Right atrium auricular region (tissue), 2 donors: ENCODE data around the genes DDX60 and SH3RF1.

GRCh38 chr4:168257904-168258194 is 60.7 kb downstream of the DDX60 start:
- PRO-cap = unidirectional peak, plus-strand start at chr4:168258055
- RAMPAGE, long total RNA, 2 experiments = no peak in any of the 2 experiments

DNA sequence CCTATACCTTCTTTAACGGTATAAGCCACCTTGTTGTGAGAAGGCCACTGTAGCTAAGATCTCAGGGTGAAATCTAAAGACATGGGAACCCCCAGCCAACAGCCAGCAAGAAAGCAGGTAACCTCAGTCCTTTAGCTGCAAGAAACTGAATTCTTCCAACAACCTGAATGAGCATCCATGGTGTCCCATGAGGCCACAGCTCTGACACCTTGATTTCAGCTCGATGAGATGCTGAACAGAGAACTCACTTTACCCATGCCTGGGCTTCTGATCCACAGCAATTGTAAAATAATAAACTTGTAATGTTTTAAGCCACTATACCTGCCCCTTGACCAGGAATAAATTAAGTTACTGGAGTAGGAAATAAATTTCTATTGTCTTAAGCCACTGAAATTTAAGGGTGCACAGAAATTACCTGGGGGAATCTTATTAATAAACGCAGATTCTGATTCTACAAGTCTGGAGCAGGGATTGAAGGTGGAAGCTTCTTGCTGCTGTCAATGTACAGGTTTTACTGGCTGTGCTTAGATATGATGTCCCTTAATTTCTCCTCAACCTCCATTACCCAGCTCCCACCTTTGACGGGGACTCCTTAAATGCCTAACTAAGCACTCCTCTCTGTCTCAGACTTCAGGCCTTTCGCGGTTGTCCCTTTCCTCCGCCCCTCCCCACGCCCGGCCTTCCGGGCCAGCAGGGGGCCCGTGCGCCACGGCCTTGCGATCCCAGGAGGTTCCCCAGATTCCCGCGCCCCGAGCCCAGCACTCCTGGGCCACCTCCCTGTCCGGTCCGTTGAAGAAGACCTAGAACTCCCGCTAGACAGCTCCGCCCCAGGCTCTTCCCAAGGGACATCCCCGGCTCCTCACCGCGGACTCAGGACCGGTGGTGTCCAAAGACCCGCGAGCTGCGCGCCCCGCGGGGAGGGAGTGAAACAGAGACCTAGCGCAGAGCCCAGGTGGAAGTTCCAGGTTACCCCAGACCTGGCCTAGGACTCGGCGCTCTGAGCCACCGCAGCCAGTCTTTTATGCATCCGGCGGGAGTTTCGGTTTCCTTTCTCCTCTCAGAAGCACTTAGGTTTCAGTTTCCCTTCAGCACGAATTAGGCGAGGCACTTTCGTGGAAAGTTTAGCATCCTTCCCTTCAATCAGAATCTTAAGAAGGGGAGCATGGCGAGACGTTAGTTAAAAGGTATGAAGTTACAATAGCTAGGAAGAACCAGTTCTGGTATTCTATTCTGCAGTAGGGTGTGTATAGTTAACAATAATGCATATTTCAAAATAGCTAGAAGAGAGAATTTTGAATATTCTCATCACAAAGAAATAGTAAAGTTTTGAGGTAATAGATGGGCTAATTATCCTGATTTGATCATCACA is at the start of gene DDX60:
Gene DDX60, minus strand, starts transcription at position 994 of the 1,369 bp plus-strand sequence.
- PRO-cap = bidirectional peak, plus-strand start at position 680 of the sequence, minus-strand start at position 751 of the sequence; bidirectional peak, plus-strand start at position 1,139 of the sequence, minus-strand start at position 1,023 of the sequence
- RAMPAGE, long total RNA, 2 experiments = start-site peak on the minus strand in 2 of 2 experiments, centred at positions 1,024 to 1,042 of the sequence, 45 to 52 reads per replicate

GRCh38 chr4:168408616-168409024 is 71.7 kb downstream of the DDX60L start:
- PRO-cap = unidirectional peak, minus-strand start at chr4:168408747
- RAMPAGE, long total RNA, 2 experiments = no peak in any of the 2 experiments

DNA sequence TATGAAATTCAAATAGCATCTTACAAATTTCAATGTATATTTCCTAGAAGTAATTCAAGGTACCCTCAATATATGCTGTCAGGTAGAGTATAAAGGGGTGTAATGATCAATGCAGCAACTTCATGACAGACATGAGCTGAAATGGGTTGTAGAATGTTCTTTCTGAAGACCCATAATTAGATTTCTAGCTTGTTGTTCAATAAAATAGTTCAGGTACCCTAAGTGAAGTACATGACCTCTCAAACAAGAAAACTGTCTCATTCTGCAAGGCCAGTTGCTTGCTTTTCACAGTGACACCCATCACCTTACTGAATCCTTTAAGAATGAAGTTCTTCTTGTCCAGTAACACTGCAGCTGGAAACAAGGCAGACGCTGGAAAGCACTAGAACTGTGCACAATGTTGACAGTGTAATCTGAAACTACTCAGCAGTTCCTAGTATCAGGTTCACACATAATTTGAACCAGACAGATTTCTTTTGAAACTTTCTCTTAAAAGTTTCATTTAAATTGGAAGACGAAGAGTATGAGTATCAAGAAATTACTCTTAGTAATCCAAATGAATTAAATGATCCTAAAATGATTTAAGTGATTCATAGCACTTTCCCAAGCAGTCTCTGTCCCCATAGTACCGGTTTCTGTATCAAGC is 63.3 kb downstream of the PALLD start:
- PRO-cap = no peak
- RAMPAGE, long total RNA, 2 experiments = no peak in any of the 2 experiments

DNA sequence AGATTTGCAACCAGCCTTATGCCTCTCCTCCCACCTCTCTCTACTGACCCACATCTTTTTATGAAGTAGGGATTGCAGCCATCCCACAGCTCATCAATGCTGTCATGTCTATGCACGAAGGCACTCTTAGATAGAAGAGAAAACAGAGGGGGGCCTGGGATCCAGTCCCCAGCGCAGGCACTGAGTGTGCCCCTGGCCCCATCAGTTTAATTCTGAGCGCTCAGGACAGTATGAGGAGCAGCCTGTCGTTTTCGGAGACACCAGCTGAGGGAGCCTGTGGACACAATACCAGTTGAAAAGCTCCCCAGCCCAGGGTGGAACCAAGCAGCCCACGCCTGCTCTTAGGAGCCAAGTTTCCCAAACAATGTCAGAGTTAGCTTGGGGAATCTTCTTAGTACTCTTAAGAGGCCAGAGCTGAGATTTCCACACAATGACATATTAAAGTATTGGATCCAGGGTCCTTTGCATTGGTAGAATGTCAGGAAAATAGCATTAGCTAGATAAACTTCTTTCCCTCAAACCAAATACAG is 88.7 kb downstream of the PALLD start:
- PRO-cap = unidirectional peak, plus-strand start at position 370 of the sequence
- RAMPAGE, long total RNA, 2 experiments = no peak in any of the 2 experiments

DNA sequence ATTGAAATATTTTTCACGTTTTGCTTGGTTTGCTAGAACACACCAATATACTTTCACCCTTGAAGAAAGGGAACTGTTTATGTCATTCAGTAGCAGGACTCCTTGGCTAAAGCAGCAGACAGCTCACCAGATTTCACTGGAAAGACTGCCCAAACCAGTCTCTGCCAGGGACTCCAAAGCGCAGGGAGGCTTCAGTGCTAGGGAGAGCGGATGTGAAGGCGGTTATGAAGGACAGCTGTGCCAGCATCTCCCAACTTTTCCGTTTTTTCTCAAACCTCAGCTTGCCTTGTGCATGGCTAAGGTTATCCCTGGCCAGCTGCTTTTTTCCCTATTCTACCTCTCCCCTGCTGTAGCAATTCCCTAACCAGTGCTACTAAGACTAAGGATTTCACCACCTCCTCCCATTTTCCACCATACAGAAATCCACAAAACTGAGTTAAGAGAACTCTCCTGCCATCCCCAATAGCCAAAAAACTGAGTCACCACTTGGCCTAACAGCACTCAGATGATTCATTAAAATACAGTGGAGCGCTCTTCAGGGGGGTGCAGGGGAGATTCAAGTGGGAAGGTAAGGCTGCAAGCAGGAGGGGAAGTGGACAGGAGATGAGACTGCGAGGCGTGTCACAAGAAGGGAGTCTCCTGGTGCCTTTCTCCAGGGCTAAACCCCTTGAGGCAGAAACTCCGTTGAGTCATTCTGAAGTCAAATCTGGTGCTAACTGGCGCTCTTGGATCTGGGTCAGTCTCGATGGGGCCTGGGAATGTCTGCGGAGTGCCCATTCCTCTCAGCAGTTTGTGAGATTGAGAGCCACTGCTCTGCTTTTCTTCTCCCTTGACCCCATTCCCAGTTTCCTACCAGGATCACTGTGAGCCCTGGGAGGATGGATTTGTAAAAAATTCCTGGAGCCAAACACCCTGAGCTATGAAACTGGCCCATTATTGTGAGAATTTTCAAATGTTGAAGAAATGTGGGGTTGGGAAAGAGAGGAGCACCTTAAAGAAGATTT is 90.8 kb downstream of the PALLD start:
- PRO-cap = unidirectional peak, plus-strand start at position 194 of the sequence; unidirectional peak, plus-strand start at position 204 of the sequence; unidirectional peak, plus-strand start at position 739 of the sequence
- RAMPAGE, long total RNA, 2 experiments = no peak in any of the 2 experiments

- PRO-cap = no peak
- RAMPAGE, long total RNA, 2 experiments = no peak in any of the 2 experiments
Observed at GRCh38 chr4:168630788-168631292, 134.0 kb downstream of the PALLD start.

GRCh38 chr4:168839614-168840125 is 170.4 kb downstream of the CBR4 start:
- PRO-cap = no peak
- RAMPAGE, long total RNA, 2 experiments = no peak in any of the 2 experiments

DNA sequence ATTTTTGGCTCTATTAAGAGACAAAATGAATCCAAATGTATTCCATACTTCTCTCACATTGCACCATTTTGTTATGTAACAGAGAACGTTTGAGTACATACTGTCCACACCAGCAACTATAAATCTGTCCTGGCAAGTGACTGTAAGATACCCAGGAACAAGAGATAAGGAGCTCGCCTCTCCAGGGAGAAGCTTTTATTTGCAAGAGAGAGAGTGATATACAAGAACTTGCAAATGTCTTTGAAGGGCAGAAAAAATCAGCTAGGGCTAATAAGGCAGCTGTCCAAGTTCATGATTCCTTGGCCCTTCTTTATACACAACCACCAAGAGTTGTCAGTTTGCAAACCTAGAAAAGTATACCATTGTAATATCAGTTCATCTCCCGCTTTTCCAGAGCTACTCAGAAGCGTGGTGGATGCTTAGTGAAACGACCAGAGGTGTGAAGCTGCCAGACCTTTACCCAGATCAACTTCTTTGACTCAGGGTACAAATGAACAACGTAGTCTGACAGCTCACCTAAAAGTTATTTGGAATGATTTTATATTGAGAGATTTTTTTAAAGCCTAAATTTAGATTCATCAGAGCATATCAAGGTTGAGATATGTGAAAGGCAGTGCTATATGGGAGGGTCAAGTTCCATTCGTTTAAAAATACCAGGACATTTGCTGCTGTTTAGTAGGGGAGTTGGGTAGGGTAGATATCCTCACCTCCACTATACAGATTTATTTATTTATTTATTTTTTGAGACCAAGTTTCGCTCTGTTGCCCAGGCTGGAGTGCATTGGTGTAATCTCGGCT is 169.7 kb downstream of the CBR4 start:
- PRO-cap = bidirectional peak, plus-strand start at position 425 of the sequence, minus-strand start at position 441 of the sequence
- RAMPAGE, long total RNA, 2 experiments = no peak in any of the 2 experiments

DNA sequence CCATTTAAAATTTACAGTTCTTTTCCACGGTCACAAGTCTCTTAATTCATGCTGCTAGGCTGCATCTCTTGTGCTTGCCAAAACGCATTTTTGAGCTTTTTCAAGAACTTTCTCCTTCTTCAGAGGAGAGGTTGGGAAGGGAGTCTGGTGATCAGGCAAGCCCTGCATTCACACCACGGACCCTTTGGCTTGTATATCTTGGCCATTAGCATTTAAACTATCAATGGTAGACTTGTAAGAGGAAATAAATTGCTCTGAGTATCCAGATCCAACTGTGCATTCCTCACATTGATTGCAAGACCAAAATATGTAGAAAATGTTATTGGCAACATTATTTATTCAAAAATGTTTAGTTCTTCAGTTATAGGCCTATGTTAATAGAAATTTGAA is 144.8 kb downstream of the CBR4 start:
- PRO-cap = no peak
- RAMPAGE, long total RNA, 2 experiments = no peak in any of the 2 experiments

DNA sequence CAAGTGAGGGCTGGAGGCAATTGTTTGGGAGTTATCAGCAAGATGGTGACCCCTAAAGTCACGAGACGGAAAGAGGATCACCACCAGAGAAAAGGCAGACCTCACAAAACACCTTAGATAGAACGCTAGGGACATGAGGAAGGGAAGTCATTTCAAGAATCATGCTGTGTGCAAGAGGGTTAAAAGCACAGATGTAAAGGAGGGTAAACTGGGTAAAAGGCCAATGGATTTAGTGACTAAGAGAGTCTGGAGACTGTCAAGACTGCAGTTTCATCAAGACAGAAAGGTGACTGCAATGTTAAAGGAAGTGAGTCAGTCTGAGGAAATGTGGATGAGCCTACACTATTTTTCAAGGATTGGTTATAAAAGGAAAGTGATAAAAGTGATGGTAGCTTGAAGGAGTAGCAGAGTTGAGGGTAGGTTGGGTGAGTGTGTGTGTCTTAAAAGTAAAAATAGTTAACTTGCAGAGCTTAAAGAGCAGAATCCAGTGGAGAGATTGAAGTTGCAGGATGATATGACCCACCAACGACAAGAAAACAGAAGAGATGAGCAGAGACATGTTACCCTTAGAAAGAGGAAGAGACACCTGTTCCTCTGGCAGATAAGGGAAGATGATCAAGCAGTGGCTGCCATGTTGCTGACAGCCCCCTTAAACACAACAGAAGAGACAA is 45.3 kb downstream of the SH3RF1 start:
- PRO-cap = no peak
- RAMPAGE, long total RNA, 2 experiments = no peak in any of the 2 experiments

- PRO-cap = no peak
- RAMPAGE, long total RNA, 2 experiments = no peak in any of the 2 experiments
Observed at GRCh38 chr4:169251930-169252252, 18.9 kb downstream of the SH3RF1 start.

- PRO-cap = no peak
- RAMPAGE, long total RNA, 2 experiments = no peak in any of the 2 experiments
Observed at GRCh38 chr4:169263326-169264367, 7.1 kb downstream of the SH3RF1 start.

DNA sequence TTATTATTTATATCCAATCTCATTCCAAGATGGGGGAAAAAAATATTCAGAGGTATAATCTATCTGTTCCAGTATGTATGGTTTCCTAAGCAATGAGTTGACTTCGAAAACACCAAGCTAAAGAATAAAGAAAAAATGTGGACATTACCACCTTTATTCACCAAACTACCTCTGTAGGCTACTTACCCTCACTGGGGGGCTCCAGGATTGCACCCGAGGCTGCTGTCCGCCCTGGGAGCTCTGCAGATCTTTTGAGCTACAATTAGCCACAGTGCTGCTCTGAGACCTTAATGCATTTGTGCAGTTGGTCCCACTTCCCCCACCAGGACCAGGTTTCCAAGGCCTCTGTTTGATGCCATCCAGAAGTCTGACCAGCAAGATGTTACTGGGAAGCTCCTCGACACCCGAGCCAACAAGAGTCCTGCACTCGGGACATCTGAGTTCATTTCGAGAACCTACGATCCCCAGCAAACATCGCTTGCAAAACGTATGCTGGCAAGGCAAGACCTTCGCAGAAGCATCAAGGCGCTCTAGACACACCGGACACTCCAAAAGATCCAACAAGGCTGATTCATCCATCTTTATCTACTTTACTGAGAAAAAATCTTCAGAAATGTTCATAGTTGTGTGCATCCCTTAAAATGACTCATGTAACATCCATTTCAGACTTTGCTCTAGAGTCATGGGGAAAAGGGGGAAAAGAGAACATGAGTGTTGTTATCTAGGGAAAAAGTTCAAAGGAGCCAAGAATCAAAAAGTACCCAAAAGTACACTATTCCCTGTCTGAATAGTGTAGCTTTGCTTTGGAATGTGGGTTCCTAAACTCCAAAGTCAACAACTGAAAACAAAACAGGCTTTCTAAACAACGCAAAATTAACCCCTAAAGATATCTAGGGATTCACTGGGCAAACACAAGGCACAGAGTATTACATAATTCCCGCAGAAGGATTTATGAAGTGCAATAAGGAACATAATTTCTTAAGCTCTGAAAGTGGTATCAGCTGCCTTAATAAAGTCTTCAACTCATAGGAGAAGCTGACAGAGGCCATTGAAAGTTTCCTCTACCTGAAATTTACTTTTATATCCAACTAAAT is 1.8 kb downstream of the SH3RF1 start:
- PRO-cap = no peak
- RAMPAGE, long total RNA, 2 experiments = no peak in any of the 2 experiments

DNA sequence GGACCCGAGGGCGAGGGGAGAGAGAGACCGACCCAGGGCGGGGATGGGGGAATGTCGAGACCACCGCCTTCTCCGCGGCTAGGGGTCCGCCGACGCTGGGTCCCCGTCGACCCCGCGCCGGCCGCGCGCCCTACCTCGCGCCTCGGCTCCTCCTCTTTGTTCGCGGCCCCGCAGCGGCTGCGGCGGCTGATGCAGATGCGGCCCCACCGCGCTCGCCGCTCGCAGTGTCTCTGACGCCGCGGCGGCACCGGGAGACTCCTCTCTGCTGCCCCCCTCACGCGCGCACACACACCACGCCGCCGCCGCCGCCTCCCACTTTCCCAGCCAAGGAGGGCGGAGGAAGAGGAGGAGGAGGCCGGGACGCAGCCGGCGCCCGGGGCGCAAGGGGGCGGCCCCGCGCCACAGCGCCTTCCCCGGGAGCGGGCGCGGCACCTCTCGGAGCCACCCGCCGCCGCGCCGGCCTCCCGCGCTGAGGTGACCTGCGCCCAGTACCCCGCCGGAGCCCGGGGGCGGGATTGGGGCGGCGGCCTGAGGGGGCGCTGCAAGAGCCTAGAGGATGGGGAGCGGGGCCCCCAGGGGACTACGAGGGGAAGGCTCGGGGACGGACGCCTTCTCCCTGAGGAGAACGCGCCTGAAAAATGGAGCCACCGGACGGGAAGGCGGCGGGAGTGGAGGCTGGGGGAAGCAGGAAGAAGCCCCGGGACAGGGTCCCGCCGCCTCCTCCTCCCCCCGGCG is at the start of gene SH3RF1:
Gene SH3RF1, minus strand, starts transcription at position 232 of the 735 bp plus-strand sequence.
- PRO-cap = bidirectional peak, plus-strand start at position 402 of the sequence, minus-strand start at position 232 of the sequence
- RAMPAGE, long total RNA, 2 experiments = start-site peak on the minus strand in 1 of 2 experiments, centred at position 264 of the sequence, 294 reads per replicate

DNA sequence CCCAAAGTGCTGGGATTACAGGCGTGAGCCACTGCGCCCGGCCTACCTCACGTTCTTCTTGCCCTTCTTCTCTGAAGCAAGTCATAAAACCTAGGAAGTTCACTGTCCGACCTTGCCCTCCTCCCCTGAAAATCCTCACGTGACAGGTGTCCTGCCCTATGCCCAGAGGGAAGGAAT is 83.8 kb downstream of the MFAP3L start:
- PRO-cap = no peak
- RAMPAGE, long total RNA, 2 experiments = no peak in any of the 2 experiments

GRCh38 chr4:171676925-171677124 is 136.4 kb upstream of the GALNTL6 start:
- PRO-cap = no peak
- RAMPAGE, long total RNA, 2 experiments = no peak in any of the 2 experiments

DNA sequence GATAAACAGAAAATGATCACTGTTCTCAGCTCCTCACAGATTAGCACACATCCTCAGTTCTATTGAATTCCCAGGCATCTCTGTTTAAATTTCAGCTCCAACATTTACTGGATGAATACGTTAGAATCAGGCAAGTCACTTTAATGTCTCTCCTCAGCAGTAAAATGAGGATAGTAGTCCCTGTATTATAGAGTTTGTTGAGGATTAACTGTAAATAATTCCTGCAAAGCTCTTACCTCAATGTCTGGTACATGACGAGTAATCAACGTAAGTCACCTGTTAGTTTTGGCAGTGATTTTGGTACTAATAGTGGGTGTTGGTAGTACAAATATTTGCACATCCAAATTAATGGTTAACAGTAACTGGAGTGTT is 189.8 kb upstream of the GALNT7 start:
- PRO-cap = no peak
- RAMPAGE, long total RNA, 2 experiments = no peak in any of the 2 experiments

- PRO-cap = no peak
- RAMPAGE, long total RNA, 2 experiments = no peak in any of the 2 experiments
Observed at GRCh38 chr4:172995114-172996054, 173.2 kb upstream of the GALNT7 start.

DNA sequence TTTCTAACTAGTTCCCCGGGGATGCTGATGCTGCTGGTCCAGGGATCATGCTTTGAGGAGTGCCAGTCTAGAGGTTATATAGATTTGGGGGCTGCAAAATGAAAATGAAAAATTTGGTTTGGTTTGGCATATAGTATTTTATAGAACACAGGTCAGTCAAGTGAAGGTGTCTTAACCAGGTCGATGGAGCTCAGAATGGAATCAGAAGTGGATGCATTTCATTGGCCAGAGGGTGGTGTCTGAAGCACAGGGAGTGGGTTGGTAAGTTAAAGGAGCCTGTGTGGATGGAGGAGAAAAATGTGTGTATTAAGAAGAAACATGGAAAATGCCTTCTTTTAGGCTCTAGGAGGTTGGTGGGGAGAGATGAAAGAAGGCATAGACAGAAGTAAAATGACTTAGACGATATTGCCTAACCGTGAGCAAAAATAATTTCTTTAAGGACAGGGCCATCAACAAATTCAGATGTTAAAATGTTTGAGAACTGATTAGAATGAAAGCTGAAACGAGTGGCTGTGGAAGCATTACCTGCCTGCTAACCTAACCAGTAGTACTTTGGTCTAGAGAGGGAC is 8.7 kb downstream of the GALNT7 start:
- PRO-cap = no peak
- RAMPAGE, long total RNA, 2 experiments = no peak in any of the 2 experiments